Cardiac fibroblast (primary cell): ENCODE measurements around the genes PURB, MYO1G and ADCY1.

DNA sequence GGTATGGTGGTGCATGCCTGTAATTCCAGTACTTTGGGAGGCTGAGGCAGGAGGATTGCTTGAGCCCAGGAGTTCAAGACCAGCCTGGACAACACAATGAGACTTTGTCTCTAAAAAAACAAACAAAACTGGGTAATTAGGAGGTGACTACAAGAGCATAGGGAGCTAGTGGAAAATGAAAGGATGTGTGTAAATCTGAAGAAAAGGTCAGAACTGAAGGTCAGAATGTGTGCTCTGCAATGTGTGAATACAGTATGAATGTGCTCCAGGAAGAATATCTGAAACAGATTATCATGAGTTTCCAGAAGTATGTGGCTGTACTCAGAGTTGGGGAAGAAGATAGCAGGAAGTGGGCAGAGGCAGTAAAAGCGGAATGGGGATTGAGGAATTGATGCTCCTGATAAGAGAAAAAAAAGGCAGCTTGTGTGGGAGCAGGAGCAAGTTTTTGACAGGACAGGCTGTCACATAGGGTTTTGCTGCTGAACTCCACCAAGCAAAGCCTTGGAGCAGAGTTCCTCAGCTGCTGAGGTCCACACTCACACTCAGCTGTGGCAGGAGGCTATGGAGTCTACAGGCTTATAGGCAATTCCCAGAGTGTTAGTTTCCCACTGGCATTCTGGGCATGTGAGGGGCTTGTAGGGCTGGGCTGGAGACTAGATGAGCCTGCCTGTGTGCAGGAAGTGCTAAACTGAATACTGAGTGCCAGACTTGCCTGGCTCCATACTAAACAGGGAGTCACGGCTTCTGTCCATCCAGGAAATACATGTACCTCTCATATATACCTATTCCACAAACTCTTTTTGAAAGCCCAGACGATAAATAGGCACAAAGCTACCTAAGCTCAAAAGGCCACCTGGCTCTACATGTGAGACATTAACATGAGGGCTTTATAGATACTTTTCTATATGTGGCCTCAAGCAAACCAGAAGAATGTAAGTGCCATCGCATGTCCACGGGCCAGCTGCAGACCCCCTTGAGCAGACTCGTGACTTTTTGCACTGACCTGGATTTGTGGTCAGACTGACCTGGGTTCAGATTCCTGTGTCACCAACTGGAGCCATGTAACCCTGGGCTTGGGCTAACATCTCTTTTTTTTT, 22.8 kb downstream of the H2AZ2 start:
- RRBS: no CpG with 5 or more reads among the region's 6 CpGs

DNA sequence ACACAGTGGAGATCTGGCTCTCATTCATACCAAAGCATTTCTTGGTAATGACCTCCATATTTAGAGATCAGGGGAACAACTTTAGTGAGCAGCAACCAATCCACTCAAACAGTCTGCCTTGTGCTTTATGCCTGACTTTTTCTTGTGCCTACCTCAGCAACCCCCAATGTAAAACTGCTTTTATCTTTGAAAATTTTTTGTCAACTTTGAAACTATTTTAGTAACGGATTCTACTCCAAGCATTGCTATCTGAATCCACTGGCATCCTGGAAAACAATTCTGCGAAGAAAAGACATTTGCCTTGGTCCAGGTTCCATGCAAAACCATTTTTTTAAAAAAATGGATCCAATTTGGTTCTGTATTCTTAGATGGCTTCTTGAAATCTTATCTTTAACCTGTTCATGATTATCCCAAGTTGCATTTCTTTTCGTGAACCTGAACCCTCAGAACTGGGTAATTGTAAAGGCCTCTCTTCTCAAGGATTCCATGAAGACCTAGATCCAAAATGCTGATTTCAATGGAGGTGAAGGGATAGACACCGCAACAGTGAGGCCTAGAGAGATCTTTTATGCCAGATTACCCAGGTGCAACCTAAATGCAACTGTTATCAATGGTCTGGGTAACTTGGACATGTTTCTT, 1.8 kb downstream of the PURB start:
- RRBS: no CpG with 5 or more reads among the region's 4 CpGs

DNA sequence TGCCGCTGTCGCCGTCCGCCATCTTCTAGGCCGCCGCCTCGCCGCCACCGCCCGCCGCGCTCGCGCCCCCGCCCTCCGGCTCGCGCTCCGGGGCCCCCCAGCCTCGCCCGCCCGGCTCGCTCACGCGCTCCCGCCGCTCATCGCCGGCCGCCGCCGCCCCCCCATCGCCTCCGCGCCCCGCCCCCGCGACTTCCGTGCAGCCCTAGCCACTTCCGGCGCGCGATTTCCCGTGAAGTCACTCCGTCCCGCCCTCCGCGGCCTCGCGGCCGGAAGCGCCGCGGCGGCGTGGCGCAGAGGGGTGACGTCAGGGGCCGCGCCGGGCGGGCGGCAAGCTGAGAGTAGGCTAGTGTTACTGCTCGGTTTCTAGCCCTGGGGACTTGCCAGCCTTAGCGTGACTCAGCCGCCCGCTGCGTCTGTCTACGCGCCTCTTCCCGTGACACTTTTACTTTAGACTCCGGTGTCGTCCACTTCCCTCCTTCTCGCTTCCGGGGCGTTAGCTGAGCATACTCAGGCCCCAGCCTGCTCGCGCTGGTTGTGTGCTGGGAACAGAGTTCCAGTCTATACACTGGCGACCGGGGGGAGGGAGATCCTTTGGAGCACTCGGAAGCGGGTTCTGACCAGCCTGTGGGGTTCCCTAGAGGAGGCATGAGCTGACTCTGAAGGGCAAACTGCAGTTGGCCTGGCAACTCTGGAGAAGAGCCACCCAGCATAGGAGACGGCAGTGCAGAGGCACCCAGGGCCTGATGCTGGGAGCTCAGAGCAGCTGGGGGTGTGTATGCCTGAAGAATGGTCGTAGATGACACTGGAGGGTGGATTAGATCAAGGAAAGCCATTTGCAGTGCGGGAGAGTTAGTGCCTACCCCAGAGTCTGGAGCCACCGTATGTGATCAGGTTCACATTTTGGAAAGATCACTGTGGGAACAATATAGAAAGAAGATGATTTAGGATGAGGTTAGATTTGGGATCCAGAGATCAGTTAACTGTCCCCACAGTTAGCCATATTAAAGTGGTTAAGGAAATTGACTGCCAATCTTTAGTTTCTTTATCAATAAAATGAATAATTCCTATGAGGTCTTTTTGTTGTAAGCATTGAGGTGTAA, at the start of gene PURB:
PURB (minus strand) TSS at position 204 of the 1,100 bp plus-strand sequence.
- RRBS: 1% methylated on average over 37 of the region's 86 CpGs

GRCh38 chr7:44912820-44913409, 27.6 kb upstream of the PURB start:
- RRBS: no CpG with 5 or more reads among the region's 6 CpGs

GRCh38 chr7:44956796-44957123, 22.1 kb downstream of the MYO1G start:
- RRBS: no CpG with 5 or more reads among the region's 5 CpGs

DNA sequence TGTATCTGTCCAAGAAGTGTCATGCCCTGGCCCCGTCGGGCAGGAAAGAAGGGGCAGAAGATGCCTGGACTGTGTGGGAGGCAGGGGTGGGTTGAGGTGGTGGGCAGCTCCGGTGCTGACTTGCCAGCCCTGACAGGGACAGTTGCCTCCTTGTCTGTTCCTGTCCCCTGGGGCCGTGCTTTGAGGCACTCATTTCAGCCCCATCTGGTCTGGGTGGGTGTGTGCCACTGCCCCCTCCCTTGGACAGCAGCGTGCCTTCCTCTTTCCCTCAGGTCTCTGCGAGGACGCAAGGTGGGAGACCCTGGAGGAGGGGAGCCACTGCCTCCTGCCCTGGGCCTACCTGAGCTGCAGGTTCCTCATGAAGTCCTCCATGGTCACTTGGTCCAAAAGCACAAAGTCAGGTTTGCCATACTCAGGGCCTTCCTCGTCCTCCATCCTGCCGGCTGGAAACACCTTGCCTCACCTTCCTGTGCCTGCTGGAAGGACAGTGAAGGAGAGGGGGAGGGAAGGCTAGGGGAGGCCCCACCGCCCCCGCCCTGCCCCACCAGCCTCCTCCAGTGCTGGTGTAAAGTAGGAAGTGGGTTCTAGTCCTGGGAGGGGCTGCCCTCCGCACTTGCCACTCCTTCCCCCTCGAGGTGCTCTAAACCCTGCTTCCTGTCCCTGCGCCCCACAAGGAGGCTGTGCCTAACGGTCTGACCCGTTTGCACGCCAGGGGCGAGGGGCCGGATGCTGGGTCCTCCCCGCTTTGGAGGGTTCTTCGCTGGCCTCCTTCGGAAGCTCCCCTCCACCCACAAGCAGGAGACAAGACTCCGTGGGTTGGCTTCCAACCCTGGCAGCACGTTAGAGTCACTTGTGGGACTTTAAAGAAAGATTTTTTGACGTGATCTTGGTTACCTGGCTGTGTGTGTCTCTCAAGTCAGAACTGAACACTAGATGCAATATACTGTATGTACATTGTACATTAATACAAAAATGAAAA, at the start of gene MYO1G:
MYO1G (minus strand) TSS at position 489 of the 979 bp plus-strand sequence.
- RRBS: no CpG with 5 or more reads among the region's 25 CpGs

DNA sequence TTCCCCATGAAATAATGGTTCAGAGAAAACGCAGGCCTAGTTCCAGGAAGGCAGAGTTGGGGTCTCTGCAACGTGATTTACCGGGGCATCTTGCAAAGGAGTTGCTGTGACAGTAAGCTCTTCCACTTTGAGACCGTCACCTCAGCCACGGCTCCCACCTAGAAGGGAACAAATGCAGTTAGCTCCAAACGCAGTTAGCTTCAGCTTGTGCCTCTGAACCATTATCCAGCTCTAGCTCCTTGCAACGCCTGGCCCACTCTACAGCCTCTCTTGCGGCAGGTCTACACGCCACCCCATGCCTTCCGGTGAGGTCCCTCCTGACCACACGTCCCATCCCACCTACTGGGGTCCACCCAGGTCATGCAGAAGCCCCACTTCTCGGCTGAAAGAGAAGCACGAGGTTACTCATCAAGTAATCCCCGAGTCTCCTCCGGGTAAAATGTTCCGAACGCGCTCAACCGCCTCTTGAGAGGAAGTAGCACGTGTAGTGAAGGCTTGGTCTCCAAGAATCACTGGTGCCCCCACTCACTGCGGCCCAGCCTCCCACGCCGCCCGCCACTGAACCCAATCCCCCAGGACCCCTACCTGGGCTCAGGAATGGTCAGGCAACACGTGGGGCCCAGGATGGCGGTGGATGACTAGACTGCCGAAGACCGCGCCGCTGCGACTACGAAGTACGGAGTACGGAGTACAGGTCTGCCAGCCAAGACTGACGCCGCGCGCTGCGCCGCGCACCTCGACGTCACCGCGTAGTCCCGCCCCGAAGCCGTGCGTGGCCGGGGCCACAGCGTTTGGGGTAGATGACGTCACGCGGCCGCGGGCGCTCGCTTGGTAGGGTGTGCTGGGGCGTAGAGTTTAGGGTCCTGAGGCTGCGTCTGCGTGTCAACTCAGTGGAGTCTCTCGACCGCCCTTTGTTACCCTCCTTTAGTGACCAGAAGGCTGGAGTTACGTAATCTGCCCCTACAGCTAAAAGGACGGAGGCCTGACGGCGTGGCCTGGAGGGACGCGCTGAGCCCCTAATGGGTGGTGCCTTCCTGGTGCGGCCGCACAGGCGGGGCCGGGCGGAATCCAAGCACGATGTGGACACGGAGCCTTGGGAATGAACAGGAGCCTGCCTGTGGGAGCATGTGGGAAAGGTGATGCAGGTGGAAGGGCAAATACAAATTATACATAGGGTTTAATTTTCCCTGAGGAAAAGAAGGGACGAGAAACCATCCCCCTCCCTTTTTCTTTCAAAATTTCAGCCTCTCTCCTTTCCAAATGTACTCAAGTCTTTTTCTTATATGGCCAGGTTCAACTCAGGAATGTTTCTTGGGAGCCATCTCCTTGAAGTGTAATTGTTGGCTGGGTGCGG, 7.6 kb upstream of the MYO1G start:
- RRBS: no CpG with 5 or more reads among the region's 78 CpGs

GRCh38 chr7:44990154-44990945, 9.7 kb upstream of the CCM2 start:
- RRBS: no CpG with 5 or more reads among the region's 9 CpGs

GRCh38 chr7:45013170-45014051, 13.4 kb downstream of the CCM2 start:
- RRBS: no CpG with 5 or more reads among the region's 6 CpGs

- RRBS: no CpG with 5 or more reads among the region's 12 CpGs
Measured at GRCh38 chr7:45026848-45027971, 27.2 kb downstream of the CCM2 start.

GRCh38 chr7:45038863-45039509, 39.0 kb downstream of the CCM2 start:
- RRBS: no CpG with 5 or more reads among the region's 9 CpGs

DNA sequence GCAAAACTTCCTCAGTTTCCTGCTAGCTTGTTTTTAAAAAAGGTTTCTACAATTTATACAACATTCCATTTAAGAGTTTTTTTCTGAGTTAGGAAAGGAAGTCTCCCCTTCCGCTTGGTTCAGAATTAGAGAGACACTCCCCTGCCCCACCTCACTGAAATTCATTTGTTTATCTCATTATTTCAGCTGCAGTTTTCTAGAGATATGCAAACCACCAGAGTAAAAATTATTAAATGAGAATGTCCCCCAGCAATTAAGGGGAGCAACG, 82.8 kb downstream of the RAMP3 start:
- RRBS: no CpG with 5 or more reads among the region's 2 CpGs

GRCh38 chr7:45574034-45575250, at the start of gene ADCY1:
Gene ADCY1, plus strand, starts transcription at chr7:45574368.
- RRBS: 2% methylated on average over 43 of the region's 166 CpGs

DNA sequence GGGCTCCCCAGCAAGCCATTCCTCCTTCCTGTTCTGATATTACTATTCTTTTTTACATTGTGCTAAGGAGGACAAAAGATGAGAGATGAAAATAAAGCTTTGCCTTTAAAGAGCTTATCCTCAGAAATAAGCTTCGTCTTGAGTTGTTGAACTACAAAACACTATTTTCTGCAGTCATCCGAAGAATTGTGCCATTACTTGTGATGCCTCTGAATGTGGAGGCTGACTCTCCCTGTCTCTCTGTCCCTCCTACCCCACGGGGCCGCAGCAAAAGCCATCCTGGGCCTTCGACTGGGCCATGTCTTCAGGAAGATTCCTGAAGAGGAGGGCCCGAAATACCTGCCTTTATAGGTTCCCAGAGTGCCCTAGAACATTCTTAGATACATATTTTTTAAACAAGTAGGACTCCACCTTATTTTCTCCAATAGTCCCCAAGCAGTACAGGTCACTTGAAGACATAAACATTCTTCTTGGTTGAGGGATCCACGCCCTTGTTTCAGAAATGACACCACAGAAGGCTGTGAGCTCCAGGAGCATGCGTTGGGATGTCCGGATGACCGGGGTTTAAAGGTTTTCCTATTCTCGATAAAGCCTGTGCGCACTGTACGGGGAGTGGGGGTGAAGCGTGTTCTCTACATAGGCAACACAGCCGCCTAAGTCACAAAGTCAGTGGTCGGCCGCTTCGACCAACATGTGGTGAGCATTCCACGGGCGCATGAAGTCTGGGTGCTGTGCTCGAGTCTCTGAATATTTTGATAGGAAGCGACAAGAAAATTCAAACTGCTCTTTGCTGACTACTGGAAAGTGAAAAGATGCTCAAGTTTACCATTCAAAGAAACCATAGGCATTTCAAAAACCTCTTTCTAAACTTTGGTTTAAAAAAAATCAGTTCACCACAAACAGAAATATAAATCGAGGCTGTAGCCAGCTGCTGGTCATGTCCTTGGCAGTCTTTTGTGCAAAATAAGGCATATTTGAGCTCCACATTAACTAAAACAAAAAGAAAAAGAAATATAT, 7.9 kb downstream of the IGFBP3 start:
- RRBS: no CpG with 5 or more reads among the region's 23 CpGs

DNA sequence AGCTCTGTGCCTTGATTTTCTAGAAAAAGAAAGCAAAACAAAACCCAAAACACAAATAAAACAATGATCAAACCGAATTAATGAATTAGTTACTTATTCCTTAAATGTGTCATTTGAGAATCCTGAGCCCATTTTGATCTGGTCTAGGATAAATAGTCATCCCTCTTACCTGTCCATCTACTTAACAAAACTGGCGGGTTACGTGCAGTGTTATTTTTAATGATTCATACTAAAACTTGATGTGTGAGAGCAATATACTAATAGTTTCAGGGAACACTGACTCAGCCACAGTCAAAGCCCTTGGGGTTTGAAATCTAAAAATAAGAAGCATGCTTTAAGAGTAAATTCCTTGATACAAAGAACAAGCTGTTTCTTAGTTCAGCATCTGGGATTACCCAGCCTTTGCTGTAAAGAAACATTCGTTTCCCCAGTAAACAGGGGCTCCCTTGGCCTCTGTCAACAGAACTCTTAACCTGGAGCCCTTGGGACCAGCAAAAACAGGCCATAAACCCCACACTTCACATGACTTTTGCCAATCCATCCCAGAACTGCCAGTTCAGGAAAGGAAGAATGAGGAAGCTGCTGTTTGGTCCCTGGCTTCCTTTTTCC, 370.6 kb upstream of the IGFBP3 start:
- RRBS: no CpG with 5 or more reads among the region's 4 CpGs

DNA sequence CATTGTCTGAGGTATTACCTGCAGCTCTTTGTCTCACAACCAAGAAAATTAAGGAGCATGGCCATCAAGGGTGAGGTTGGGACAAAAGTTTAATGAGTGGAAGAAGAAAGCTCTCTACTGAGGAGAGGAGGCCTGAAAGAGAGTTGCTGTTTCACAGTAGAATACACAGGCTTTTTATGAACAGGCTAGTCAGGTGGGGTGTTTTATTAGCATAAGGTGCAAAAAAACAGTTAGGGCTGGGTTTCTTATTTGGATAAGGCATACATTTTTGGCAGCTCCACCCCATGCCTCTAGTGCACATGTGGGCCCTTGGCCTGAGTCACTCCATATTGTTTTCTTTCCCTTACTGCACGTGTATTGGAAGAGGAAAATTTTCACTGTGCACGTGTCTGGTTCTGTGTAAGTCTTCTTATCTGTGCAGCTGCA, 540.1 kb upstream of the IGFBP3 start:
- RRBS: no CpG with 5 or more reads among the region's 2 CpGs

DNA sequence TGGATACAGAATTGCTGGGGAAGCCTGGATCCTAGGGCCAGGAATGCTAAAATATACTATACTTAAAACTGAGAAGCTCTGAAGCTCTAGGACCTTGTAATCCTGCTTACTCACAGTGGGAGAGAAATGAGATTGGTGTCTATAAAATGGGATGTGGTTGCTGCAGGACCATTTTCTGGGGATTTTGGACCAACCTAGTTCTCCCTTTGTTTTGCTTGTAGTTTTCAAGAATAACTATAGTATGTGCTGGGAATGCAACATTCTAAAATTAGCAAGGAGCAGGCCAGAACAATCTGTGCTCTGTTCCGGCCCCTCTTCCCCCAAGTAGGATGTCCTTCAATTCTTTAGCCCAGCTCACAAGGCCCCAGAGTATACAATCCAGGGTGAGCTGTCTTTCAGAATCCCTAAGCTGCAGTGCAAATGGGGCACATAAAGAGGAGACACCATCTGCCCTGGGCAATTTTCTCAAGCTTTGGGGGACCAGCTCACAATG, 809.2 kb downstream of the TNS3 start:
- RRBS: no CpG with 5 or more reads among the region's 1 CpG

DNA sequence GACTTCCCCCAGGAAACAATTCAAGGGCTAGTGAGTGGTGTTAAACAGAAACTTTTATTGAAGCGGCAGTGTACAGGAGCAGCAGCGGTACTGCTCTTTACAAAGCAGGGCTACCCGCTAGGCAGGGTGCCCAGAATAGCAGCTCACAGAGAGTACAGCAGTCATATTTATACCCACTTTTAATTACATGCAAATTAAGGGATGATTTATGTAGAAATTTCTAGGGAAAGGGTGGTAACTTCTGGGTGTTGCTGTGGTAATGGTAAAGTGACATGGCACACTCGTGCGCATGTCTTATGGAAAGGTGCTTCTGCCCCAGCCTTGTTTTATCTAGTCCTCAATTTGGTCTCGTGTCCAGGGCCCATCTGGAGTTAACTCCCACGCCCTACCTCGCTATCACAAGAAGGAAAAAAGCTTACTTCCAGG, 612.0 kb downstream of the TNS3 start:
- RRBS: no CpG with 5 or more reads among the region's 8 CpGs

DNA sequence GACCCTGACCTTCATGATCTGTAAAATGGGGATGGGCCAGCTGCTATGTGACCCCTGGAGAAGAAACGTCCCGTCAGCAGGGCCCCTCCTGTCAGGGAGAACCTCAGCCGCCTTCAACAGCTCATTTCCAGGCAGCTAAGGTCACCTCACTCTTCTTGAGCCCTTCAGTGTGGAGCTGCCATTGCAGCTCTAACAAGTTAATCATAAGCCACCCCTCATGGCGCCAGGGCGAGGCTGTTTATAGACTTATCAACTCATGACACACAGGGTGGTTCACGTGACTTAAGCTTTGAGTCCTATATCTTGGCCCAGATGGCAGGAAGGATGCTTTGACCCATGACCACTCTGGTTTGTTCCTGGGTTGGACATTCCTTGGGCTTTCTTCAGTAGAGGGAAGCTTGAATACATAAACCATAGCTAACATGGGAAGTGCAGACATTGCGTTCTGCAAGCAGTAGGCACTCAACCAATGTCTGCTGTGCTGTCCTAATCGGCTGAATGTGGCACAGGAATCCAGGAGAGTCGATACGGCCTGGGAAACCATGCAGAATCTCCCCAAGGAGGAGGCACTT, 315.0 kb downstream of the TNS3 start:
- RRBS: no CpG with 5 or more reads among the region's 10 CpGs

- RRBS: no CpG with 5 or more reads among the region's 7 CpGs
Measured at GRCh38 chr7:47308715-47309431, 273.0 kb downstream of the TNS3 start.